Islet of Langerhans (tissue), 1 donor: ENCODE results near the gene CLYBL.

GRCh38 chr13:99524721-99525487 lies 23.6 kb downstream of the TM9SF2 start:
- RRBS = no CpG with 5 or more reads among the region's 11 CpGs

DNA sequence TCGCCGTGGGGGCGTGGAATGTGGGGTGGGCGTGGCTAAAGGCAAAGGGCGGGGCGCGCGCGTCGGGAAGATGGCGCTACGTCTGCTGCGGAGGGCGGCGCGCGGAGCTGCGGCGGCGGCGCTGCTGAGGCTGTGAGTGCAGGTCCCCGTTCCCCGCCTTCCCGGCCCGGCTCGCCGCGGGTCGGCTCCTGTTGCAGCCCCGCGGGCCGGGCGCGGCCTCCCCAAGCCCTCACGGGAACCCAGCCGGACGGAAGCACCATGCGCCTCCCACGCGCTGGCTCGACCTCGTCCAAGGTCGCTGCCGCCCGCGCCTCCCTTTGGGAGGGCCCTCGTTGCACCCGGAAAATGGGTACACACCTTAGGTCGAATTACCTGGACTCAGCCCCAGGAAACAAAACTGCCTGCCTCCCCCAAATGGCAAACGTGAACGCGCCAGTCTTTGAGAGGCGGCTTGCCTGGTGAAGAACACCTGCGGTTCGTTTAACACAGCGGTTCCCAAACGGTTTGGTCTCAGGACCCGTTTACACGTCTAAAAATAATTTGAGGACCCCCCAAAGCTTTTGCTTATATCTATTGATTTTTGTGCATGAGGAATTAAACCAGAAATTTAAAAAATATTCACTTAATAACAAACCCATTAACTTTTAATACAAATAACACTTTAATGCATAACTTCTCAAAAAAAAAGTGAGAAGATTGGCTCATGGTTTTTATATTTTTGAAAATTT lies at the start of gene CLYBL:
TSS of gene CLYBL (plus strand) at position 65 of the 728 bp plus-strand sequence.
- RRBS = 2% methylated on average over 20 of the region's 59 CpGs

GRCh38 chr13:99656151-99656542 lies 49.7 kb downstream of the CLYBL start:
- RRBS = no CpG with 5 or more reads among the region's 7 CpGs

- RRBS = no CpG with 5 or more reads among the region's 3 CpGs
Measured at GRCh38 chr13:99661719-99662212, 55.3 kb downstream of the CLYBL start.

DNA sequence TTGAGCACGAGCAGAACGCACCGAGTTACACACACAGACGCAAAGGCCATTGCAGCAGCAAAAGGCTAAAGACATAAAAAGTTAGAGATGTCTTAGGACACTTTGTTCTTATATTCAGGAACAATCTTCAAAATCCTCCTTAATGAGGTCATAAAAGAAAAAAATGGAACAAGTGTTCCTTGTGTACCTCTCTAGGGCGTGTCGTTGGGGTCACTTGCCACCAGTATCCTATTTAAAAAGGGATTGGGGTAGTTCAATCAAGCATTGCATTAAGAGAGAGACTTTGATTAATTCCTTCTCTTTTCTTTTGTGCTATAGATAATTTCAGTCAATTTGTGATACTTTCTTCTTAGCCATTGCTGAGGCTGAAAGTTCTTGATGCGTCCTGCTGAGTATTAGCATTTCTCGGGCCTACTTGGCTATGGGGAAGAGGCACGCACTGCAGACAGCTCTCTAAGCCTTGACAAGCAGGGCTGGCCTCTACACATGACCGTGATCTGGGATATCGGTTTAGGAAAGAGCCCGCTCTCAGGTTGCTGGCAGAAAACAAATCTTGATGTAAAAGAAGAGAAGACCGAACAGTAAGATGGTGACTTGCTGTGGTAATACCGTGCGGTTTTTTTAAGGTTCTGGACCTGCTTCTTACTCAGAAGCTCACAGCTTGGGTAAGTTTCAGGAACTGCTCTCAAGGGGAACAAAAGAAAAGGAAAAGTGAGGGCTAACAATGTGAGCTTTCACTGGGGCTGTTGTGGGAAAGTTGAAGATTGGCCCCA lies 118.4 kb downstream of the CLYBL start:
- RRBS = no CpG with 5 or more reads among the region's 15 CpGs

DNA sequence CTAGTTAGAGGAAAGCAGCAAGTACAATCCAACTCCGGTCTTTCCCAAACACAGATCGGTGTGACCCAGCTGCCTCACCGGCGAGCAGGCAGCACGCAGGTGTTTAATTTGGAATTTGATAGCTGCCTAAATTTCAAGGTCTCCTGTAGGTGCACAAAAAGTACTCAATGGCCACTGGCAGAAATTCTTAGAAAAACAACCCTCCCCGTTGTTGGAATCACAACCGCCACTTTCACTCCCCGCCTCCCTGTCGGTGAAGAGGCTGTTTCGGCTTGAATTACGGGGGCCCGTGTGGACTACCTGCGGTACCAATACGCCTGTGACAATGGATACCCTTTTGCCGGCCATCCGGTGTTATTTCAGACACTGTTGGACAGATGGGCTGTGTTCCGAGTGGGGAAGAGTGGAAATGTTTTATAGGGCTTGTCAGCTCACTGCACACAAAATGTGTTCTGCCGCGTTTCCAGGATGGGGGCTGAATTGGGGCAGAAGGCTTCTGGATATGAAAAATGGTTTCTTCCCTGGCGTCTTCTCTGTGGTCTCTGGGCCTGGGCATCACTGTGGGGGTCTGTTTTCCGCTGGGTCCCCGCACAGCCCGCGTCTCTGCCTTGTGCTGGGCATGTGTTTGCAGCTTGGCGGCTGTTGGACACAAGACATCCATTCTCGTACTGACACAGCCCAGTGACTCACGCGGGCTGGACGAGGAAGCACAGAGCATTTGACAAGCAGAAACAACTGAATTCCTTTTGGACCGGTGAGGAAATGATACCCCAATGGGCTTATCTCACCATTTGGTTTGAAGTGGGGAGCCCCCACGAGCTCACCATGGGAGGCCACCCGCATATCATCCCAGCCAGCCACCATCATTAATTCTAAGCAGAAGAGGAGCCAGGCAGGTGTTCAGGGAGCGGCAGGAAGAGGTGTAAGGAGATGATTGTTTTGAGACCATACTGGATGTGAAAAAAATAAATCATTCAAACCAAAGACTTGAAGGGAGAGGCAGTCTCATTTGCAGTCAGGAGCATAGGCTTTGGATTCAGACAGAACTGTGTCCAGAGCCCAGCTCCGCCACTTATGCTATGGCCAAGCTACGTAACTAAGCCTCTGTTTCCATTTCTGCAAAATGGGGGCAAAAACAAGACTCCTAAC lies 45.2 kb downstream of the ZIC5 start:
- RRBS = 34% methylated on average over 3 of the region's 35 CpGs

- RRBS = no CpG with 5 or more reads among the region's 5 CpGs
Measured at GRCh38 chr13:100436057-100436618, 152.5 kb downstream of the GGACT start.

GRCh38 chr13:100523424-100524384 lies 64.9 kb downstream of the GGACT start:
- RRBS = no CpG with 5 or more reads among the region's 28 CpGs

DNA sequence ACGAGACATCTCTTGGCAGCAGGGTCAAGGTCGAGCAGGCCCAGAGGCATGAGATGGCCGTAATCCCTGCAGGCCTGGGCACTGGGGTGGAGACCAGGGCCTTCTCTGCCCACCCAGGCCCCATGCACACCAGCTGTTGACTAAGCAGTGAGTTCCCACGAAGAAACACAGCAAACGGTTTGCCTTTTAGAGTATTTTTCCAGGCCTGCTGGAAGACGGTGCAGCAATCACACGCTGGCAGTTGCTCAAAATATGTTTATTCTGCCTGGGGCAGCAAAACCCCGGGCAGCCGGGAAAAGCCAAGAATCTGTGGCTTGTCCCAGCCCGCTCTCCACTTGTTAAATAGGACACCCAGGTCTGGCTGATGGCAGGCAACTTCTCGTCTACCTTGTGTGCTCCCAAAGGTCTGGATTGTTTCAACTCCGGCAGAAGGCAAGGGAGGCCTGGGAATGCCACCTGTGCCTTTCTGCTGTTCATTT lies 40.8 kb downstream of the GGACT start:
- RRBS = no CpG with 5 or more reads among the region's 12 CpGs

DNA sequence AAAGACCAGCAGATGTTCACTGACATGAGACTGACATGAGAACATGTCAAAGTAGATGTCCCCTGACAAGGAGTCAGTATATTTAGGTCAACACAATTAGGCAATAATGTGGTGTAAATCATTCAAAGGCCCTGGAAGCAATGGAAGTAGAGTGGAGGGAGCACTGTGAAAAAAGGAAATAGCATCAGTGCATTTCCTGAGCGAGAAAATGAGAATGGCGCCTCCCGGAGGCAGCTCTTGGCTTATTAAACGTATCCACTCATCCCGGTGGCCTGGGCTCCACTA lies 173.6 kb upstream of the TMTC4 start:
- RRBS = no CpG with 5 or more reads among the region's 5 CpGs

GRCh38 chr13:101523658-101523933 lies 71.1 kb downstream of the ITGBL1 start:
- RRBS = no CpG with 5 or more reads among the region's 2 CpGs

- RRBS = no CpG with 5 or more reads among the region's 1 CpG
Measured at GRCh38 chr13:101771479-101771941, 145.2 kb downstream of the FGF14 start.

- RRBS = no CpG with 5 or more reads among the region's 3 CpGs
Measured at GRCh38 chr13:102294530-102294946, 302.2 kb upstream of the TPP2 start.

GRCh38 chr13:102392410-102393393 lies 204.1 kb upstream of the TPP2 start:
- RRBS = no CpG with 5 or more reads among the region's 8 CpGs

GRCh38 chr13:102680224-102680873 lies 14.5 kb downstream of the METTL21C start:
- RRBS = no CpG with 5 or more reads among the region's 4 CpGs

DNA sequence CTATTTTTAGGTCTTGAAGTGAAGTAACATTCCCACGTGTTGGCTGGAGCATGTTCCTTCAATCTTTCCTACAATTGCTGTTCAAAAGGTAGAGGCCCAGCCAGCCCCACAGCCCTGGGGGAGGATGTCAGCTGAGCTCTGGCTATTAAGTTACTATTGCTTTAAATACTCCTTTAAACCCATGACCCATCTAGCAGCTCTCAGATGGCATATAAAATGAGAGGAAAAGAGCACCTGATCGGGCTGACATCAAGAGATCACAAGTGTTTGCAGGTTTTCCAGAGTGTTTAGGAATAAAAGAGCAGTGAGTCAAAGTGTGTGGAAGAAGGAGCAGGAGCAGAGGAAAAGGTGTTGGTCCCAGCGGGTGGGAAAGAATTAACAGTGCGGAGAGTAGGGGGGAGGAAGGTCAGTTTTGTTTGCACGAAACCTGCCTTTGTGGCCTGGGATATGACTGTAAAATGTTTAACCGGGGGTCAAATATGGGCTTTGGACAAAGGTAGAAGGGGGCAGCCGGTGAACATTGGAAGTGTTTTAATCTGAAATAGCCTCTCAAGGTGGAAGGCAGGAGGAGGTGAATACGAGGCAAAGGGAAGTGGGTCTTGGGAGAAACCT lies 3.1 kb downstream of the METTL21C start:
- RRBS = 80% methylated on average over 1 of the region's 8 CpGs

- RRBS = 83% methylated on average over 3 of the region's 7 CpGs
Measured at GRCh38 chr13:102854548-102855052, 8.8 kb downstream of the ERCC5 start.

- RRBS = no CpG with 5 or more reads among the region's 3 CpGs
Measured at GRCh38 chr13:105814208-105814532, 348.3 kb downstream of the DAOA start.

GRCh38 chr13:106352519-106352887 lies 183.0 kb downstream of the EFNB2 start:
- RRBS = no CpG with 5 or more reads among the region's 3 CpGs

DNA sequence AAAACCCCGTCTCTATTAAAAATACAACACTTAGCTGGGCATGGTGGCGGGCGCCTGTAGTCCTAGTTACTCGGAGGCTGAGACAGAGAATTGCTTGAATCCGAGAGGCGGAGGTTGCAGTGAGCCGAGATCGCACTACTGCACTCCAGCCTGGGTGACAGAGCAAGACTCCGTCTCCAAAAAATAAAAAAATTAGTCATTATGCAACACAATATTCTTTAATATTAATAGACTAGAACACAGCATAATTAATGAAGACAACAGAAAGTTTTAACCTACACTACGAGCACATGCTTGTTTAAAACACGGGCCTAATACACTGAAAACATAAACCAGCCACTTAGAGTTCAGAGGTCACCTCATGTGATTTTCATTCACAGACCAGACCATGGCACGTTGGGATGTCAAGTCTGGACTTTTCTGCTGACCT lies 17.3 kb downstream of the EFNB2 start:
- RRBS = no CpG with 5 or more reads among the region's 12 CpGs